Esophagus squamous epithelium (tissue), 4 donors: ENCODE results near the genes GOLGA8Q and GOLGA8H.

DNA sequence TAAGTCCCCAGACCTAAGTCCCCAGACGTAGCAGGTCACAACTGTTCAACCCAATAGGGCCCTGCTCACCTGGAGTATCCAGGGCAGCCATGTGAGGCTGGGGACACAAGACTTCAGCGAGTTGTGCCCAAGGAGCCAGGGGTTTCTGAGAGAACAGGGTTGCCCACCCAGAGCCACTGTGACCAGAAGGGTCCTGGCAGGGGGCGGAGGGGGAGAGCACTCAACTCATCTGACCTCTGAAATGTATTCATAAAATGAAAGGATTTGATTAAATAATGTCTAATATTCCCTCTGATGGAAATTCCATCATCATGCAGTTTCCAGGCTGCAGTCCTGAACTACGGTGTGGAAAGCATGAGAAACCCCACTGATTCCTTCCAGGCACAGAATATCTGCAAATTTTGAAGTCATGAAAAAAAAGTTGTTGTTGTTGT, 197.3 kb downstream of the OCA2 start:
- PRO-cap, result no peak
- RAMPAGE, long total RNA, 4 experiments, result no peak in any of the 4 experiments

DNA sequence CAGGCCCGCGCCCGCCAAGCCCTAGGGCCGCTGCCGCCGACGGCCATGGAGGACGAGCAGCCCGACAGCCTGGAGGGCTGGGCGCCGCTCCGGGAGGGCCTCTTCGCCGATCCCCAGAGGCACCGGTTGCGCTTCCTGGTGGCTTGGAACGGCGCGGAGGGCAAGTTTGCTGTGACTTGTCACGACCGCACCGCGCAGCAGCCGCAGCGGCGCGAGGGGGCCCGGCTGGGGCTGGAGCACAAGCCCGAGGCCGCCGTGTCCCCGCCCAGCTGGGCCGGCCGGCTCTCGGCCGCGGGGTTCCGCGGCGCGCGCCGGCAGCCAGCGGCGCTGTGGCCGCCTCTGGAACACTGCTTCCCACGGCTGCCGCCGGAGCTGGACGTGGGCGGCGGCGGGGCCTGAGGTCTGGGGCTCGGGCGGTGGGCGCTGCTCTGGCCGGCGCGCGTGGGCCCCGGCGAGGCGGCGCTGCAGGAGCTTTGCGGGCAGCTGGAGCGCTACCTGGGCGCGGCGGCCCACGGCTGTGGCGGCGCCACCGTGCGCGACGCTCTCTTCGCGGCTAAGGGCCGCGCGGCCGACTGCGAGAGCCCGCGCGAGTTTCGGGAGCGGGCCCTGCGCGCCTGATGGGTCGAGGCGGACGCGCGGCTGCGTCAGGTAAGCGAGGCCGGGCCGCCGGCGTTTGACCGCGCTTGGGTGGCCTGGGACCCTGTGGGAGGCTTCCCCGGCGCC, 25.5 kb upstream of the GOLGA8M start:
- PRO-cap, result unidirectional peak, plus-strand start at position 288 of the sequence; unidirectional peak, plus-strand start at position 538 of the sequence
- RAMPAGE, long total RNA, 4 experiments, result no peak in any of the 4 experiments

DNA sequence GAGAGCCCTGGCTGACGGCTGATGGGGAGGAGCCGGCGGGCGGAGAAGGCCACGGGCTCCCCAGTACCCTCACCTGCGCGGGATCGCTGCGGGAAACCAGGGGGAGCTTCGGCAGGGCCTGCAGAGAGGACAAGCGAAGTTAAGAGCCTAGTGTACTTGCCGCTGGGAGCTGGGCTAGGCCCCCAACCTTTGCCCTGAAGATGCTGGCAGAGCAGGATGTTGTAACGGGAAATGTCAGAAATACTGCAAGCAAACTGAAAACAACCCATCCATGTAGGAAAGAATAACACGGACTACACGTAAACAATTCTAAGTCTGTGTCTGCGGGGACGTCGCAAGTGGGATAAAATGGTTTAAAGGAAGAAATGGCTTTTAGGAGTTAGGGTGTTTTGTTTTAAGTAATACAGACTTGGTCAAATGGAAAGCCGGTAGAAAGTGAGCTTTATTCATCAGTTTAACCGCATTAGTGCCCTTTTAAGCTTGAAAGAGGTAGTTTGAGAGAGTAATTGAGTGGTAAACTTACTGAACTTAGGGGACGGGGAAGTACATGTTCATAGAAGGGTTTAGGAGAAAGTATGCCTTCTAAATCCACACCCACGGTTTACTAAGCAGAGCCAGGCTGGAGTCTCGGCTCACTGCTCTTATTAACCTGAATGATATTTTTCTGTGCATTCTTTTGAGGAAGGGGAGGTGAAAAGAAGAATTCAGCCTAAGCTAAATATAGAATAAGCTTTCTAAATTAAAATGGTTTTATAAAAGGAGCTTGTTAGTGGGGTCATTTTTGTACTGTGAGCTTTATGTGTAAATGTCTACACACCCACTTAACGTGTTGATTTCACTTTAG, 26.3 kb upstream of the GOLGA8M start:
- PRO-cap, result no peak
- RAMPAGE, long total RNA, 4 experiments, result no peak in any of the 4 experiments

GRCh38 chr15:29139831-29140534, 129.6 kb downstream of the NSMCE3 start:
- PRO-cap, result no peak
- RAMPAGE, long total RNA, 4 experiments, result no peak in any of the 4 experiments

- PRO-cap, result no peak
- RAMPAGE, long total RNA, 4 experiments, result no peak in any of the 4 experiments
These were observed 720 bp upstream of the NSMCE3 start for GRCh38 chr15:29270026-29271057.

GRCh38 chr15:29674756-29675531, 104.2 kb upstream of the ENTREP2 start:
- PRO-cap, result no peak
- RAMPAGE, long total RNA, 4 experiments, result no peak in any of the 4 experiments

DNA sequence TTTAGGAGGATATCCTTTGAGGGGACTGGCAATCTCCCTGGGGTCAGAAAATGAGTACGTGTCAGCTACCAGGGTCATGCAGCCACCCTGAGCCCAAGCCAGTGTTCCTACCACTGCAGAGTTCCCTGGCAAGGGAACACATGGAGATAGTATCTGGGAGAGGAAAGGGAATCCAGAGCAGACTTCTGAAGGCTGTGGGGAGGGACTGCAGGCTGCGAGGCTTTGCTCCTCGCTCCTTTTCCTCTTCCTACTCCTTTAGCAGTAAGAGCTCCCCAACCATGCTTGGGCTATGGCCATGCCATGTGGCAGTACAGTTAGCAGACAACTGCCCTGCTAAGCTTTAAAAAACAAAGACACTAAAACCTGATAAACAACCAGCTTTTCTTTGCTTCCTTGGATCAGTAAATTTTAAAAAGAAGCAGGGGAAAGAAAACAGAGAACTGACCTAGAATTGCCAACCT, 63.0 kb upstream of the TJP1 start:
- PRO-cap, result no peak
- RAMPAGE, long total RNA, 4 experiments, result no peak in any of the 4 experiments

DNA sequence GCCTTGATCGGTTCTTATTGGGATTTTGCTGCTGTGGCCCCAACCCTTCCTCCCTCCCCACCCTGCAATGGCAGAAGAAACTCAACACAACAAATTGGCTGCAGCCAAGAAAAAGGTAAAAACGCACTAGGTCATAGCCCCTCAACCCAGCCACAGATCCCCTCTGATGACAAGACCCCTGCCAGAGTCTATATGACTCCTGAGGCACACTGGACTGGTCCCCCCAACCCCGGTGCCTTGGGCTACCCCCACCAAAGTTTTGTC, at the start of gene GOLGA8Q:
GOLGA8Q (plus strand) TSS at position 40 of the 264 bp plus-strand sequence.
- PRO-cap, result no peak
- RAMPAGE, long total RNA, 4 experiments, result no peak in any of the 4 experiments

DNA sequence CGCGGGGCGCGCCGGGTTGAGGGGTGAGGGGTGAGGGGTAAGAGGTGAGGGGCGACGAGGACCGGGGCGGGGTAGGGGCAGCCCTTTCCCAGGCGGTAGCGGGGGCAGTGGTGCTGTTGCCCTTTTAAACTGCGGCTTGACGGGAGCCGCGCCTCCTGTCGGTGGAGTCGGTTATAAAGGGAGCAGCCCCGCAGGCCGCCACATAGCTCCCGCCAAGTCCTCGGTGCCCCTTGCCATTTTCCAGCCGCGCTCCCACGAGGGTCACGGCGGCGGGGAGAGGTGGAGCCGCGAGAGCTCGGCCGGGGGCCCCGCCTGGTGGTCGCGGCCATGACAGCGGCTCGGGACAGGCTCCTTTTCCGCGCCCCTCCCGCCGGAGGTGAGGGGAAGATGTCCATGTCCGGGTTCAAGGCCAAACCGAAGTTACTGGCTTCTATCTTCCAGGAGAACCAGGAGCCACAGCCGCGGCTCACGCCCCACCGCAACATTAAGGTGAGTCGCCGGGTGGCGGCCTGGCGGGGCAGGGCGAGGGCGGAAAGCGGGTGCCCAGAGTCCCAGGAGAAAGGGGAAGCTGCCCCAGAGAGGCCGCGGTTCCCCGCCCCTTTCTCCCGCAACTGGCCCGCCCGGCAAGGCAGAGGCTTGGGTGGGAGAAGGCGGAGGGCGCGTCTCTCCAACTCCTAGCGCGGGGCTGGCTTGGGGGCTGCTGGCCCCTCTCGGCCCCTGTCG, 20.8 kb downstream of the GOLGA8Q start:
- PRO-cap, result no peak
- RAMPAGE, long total RNA, 4 experiments, result no peak in any of the 4 experiments

- PRO-cap, result no peak
- RAMPAGE, long total RNA, 4 experiments, result no peak in any of the 4 experiments
These were observed at the start of gene GOLGA8H for GRCh38 chr15:30603896-30604281. TSS of gene GOLGA8H (plus strand) at chr15:30604028.

DNA sequence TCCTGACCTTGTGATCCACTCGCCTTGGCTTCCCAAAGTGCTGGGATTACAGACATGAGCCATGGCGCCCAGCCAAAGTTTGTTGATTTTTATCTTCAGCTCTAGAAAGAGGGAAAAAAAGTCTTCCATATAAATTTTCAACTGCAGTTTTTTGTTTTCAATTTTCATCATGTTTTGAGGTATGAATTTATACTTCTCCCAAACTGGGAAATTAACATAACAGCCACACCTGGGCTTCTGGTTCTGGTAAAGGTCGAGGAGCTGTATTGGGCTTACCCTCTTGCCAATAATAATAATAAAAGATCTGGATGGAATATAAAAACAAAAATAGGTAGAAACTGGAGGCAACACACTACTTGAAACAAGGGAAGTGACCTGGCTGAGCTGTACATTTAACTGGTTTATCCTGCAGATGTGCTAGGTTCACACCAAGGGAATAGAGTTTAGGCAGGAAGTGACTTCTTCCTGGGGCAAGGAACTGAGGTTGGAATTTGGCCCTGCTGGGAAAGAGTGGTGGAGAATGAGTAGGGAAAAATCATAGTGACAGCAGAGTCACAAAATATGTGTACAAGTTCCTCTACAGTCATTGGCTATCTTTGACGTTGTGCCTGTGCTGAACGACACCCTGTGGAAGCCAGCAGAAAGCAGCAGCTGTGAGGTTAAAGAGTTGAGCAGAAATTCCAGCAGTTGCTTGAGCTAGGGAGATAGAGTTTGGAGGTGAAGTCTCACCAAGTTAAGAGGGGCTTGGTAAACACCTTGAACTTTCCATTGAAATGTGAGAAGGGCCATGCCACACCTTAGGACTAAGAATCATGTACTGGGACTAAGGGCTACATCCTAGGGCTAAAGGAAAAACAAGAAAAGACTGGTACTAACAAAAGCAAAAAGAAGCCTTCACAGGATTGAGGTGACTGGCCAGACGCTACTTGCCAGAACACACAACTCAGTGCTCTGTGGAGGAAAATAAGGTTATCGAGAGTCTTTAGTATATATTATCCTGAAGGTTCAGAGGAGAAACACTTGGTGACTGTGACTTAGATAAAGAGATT, 66.3 kb downstream of the GOLGA8H start:
- PRO-cap, result no peak
- RAMPAGE, long total RNA, 4 experiments, result no peak in any of the 4 experiments

DNA sequence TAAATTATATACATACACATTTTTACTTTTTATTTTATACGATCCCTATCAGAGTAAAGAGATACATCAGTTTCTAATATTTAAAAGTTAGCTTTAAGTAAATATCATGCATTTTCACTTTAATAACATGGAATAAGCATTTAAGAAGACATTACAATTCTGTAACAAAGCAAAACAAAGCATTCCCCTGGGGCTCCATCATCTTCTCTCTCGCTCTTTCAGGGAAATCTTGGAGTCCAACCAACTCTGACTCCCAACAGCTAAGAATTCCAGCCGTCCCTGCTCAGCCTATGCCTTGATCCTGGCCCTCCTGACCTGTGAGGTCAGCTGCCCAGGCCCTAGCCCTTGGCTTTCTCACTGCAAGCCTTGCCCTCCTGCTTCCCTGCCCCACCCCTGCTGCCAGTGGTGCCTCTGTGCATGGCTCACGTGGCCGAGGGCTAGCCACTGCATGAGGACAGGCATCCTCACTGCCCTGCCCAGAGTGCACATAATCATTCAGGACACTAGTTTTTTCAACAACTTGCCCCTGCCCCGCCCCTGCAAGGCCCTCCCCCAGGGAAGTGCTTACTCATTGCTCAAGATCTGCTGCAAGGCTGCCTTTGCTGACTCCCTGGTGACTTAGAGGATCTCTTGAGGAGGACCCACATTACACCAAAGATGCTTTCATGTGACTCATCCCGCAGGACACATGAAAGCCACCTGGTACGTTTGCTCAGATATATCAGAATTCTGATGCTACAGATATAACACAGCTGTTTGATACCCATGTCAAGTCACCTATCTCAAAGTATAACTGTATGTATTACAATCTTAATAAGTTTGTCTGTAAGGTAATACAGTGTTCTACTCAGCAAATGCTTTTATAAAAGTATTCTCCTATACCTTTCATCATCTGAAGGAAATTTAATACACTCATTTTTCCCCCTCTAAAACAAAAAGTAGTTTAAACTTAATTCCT, 37.5 kb downstream of the MTMR10 start:
- PRO-cap, result no peak
- RAMPAGE, long total RNA, 4 experiments, result no peak in any of the 4 experiments

DNA sequence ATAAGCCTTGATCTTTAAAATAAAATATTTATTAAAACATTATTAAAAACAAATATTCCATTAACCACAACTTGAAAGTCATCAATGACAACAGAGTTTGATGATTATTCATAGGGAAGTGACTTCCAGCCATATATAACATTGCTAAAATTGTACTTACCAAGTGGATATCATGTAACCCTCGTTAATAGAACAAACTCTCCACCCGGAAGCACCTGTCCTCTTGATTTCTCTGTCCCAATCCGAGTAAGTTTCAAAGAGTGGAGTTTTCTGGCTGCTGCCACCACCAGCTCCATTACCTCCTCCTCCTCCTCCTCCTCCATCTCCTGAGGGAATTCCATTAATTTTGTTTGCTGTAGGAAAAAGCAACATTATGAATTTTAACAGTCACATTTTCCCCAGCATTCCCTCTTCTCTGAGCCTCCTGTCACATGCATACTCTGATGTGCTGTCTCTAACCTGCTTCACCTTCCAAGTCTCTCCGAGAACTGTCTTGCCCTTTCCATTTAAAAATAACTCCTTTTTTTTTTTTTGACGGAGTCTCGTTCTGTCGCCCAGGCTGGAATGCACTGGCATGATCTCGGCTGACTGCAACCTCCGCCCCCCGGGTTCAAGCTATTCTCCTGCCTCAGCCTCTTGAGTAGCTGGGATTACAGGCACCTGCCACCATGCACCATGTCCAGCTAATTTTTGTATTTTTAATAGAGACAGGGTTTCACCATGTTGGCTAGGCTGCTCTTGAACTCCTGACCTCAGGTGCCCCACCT, 30.5 kb downstream of the MTMR10 start:
- PRO-cap, result no peak
- RAMPAGE, long total RNA, 4 experiments, result no peak in any of the 4 experiments

GRCh38 chr15:30999767-31000347, 8.4 kb upstream of the MTMR10 start:
- PRO-cap, result no peak
- RAMPAGE, long total RNA, 4 experiments, result no peak in any of the 4 experiments

- PRO-cap, result no peak
- RAMPAGE, long total RNA, 4 experiments, result no peak in any of the 4 experiments
These were observed 22.8 kb upstream of the MTMR10 start for GRCh38 chr15:31014212-31014684.

DNA sequence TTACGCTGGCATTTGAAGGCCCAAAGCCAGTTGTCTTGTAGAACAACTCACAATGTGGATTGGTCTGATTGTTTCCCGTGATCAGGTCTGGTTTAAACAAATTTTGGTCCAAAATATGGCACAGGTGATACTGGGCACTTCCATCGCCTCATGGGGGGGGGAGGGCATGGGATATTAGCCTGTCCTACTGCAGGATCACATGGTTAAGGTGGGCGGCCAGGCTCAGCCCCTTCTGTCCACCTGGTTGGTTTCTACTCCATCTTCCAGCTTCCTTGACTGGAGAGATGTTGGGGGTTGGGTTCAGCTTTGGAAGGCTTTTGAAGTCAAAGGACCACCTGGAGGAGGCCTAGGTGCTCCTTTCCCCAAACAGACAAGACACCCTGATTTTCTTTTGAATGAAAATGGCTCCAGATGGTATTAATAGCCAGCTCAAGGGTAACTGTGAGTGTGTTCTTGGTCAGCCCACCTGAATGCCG, 7.2 kb downstream of the KLF13 start:
- PRO-cap, result no peak
- RAMPAGE, long total RNA, 4 experiments, result no peak in any of the 4 experiments

- PRO-cap, result no peak
- RAMPAGE, long total RNA, 4 experiments, result no peak in any of the 4 experiments
These were observed 8.2 kb downstream of the KLF13 start for GRCh38 chr15:31334750-31335371.

DNA sequence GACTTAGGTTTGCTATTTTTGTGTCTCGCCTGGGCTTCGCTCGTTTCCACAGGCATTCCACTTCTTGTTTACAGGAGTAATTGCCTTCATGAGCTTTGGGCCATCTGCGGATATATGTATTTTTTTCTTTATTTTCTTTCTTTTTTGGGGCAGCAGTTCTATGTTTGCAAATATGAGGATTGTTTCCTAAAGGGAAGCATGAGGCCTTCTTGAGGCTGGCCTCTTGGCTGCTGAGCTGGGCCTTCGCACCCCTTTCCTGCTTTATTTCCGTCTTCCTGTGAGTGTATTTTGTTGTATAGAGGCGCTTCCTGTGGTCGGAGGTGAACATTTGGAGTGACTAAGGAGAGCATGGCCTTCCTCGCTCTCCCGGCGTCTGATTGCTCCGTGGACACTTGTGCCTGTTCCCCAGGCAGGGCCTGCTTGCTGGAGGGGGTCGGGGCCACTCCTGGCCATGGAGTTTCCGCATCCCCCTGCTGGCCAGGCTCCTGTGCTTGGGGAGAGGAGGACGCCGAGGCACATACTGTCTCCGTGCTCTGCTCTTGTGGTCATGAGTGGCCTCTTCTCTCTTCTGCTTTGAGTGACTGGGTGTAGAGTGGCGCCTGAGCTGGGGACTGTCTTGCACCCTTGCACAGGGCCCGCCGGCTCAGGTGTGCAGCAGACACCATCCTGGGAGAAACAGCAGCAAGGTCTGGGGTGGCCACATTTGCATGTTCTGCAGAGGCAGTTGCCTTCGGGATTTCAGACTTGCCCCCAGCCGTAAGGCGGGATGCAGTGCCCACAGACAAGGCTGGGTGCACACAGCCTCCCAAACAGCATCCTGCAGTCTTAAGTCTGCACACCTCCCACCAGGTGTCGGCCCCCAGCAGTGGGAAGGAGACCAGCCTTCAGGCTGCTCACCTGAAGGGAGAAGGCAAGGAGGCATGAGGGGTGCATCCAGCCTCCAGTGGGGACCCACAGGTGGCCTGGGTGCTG, 16.2 kb downstream of the KLF13 start:
- PRO-cap, result no peak
- RAMPAGE, long total RNA, 4 experiments, result no peak in any of the 4 experiments

GRCh38 chr15:31359154-31360352, 32.9 kb downstream of the KLF13 start:
- PRO-cap, result unidirectional peak, plus-strand start at chr15:31359694
- RAMPAGE, long total RNA, 4 experiments, result no peak in any of the 4 experiments

DNA sequence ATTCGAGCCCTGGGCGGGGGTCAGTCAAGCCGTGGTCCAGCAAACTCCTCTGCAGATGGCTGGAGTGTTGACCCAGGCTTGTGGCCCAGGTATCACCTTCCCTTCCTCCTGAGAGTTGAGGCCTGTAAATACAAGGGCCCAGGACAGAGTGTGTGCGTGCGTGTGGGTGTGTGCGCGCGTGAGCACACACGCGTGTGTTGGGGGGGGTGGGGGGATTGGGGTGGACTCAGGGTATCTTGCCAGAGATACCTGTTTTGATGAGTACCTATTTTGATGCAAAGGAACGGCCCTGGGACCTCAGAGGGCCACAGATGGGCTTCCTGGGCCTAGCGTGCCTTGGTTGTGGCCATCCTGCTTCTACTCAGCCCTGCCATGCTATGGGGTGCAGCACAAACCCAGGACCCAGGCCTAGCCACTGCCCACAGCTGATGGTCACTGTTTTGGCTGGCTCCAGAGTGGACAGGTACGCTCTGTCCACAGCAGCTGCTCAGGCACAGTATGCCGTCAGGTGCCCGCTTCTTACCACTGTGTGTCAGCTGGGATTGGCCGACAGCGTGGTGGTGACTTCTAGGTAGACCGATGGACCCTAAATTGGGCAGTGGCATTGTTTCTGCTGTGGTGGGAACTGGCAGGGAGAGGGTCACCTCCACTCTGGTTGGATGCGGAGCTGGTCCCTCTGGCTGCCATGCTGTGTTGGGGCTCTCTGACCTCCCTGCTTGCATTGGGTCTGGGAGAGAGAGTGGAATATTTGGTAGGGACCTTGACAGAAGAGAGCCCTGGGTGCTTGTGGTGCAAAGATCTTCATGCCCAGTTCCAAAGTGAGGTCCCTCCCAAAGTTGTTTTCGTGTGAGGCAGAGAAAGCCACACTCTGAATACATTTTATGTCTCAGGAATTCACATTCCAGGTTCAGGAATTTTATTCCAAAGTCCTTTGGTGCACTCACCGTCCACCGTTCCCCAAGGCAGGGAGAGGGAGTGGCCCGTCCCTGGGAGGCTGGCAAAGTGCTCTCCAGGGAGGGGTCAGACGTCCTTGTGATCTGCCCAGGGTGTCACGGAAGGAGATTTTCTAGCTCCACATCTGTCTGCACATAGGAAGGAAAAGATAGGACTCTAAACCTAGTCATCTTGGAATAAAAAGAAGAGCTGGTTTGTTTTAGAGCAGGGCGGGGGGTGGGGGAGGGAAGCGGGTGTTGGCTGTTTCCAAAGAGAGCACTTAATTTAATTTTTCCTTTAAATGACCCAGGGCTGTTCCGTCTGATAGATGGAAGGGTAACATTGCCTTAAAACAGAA, 47.5 kb downstream of the KLF13 start:
- PRO-cap, result no peak
- RAMPAGE, long total RNA, 4 experiments, result no peak in any of the 4 experiments